Neural crest cell (in vitro differentiated cells): Measurements from ENCODE around the genes GEMIN5 and MRPL22.

GRCh38 chr5:154813996-154815196, 36.0 kb downstream of the FAXDC2 start:
- PRO-cap, result no peak

- PRO-cap, result no peak
Observed at GRCh38 chr5:154907532-154908025, 30.4 kb downstream of the GEMIN5 start.

DNA sequence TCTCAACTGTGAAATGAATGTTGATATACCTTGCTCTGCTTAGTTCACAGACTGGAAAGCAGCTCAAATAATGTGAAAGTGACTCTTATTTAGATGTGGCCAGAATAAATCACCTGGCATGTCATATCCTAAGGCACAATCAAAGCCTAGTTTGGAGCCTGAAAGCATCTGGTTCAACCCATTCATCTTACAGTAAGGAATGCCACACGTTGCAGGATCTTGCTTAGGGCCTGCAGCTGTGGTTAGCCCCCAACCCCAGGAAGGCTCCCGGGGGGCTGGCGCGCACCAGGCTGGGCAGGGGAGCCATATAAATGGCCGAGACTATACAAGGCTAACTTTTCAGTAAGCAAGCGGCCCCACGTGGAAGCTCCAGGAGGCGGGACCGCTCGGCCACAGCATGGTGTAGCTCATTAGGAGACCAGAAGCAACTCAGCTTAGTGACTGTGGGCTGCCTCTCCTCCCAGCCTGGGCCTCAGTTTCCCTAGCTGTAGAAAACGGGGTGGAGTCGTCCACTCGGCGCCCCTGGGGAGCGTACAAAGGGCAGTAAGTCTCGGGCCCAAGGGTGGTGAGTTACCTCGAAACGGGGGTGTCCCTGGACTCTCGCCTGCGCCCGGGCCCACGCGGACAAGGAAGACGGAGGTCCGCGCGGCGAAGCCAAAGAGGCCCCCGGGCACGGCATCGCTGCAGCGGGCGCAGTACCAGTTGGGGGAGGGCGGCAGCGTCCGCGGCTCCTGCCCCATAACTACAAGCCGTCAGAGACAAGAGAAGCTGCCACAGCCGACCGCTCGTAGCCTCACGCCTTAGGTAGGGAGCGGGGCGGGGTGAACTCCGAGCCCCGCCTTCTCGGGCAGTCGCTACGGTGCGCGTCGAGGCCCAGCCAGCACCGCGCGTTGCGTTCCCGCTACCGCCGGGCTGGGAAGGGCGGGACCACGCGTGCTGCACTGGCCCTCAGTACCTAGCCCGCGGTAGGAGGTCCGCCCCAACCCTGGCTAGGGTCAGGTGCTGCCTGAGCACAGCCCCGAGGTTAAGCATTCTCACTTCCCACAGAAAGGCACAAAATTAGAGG, at the start of gene GEMIN5:
GEMIN5 (minus strand) TSS at position 818 of the 1,066 bp plus-strand sequence.
- PRO-cap, result bidirectional peak, plus-strand start at position 410 of the sequence, minus-strand start at position 312 of the sequence; bidirectional peak, plus-strand start at position 904 of the sequence, minus-strand start at position 806 of the sequence

GRCh38 chr5:154940812-154941446, at the start of gene MRPL22:
Gene MRPL22, plus strand, starts transcription at chr5:154941073.
- PRO-cap, result bidirectional peak, plus-strand start at chr5:154941166, minus-strand start at chr5:154941009

GRCh38 chr5:155154997-155155395, 141.4 kb downstream of the KIF4B start:
- PRO-cap, result no peak

DNA sequence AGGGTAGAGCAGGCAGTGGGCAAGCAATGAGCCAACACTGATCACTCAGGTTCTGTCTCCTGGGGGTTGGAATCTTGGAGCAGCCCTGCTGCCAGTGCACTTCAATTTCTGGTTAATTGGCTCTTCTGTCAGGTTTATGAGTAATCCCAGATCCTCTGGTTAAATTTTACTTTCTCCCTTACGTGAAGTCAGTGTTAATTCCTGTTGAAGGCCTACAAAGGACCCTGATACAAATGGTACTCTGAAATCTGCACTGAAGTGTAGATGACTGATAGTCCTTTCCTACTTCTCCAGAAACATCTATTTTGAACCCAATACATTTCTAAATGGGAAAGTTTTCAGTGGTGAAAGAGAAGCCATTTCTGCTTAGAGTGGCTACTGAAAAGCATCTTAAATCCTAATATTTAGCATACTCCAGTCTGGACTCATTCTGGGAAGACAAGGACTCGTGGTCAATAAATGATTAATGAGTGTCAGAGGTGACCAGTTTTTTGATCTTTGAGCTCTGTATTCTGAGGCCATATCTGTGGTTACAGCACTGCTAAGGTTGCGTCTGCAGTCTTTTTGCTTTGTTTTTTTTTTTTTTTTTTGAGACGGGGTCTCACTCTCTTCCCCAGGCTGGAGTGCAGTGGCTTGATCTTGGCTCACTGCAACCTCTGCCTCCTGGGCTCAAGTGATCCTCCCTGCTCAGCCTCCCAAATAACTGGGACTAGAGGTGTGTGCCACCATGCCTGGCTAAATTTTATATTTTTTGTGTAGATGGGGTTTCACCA, 442.5 kb downstream of the KIF4B start:
- PRO-cap, result no peak

DNA sequence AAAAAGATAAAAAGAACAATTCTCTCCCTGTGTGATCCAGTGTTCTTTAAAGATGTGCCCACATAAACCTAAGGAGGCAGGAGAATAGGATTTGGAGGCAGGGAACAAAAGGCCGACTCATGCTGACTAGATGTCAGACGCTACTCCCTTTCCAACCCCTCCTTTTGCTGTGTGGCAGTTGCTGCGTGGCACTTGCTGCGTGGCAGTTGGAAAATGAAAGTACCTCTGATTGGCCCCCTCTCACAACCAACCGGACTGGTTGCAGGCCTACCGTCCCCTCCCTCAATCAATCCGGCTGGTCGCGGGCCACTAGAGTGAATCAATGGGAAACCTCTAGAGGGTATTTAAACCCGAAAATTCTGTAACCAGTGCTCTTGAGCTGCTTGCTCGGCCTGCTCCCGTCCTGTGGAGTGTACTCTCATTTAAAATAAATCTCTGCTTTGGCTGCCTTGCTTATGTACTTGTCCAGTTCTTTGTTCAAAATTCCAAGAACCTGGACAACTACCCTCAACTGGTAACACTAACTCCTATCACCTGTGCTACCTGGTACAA, 551.1 kb downstream of the KIF4B start:
- PRO-cap, result no peak

DNA sequence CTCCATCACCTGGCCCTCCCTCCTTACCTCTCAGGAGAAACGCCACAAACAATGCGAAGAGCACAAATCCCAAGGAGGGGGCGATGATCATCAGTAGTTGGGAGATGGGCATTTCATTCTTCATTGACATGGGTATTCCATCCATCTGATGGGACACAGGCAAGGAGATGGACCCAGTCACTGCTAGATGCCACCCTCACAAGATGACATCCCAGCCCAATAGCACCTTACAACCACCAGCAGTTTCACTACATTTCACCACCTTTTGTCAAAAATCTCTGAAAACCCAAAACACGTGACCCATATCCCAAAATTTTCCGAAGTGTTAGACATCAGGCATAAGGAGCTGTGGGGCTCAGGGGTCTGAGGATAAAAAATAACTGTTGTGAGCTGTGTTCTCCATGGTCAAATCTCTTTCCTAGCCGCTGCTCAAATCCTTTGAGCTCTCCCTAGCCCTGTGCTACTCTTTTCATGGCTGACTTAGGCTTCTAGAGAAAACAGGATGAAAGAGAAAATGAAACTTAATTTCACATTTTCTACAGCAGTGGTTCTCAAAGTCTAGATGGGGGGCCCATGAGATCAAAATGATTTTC, 40.9 kb downstream of the TIMD4 start:
- PRO-cap, result no peak

- PRO-cap, result unidirectional peak, plus-strand start at chr5:157143264; unidirectional peak, plus-strand start at chr5:157143449; bidirectional peak, plus-strand start at chr5:157143670, minus-strand start at chr5:157143612; bidirectional peak, plus-strand start at chr5:157143903, minus-strand start at chr5:157143923
Observed at GRCh38 chr5:157143178-157144165, 807 bp upstream of the MED7 start.

- PRO-cap, result no peak
Observed at GRCh38 chr5:157159167-157159571, 6.9 kb downstream of the GARIN3 start.

DNA sequence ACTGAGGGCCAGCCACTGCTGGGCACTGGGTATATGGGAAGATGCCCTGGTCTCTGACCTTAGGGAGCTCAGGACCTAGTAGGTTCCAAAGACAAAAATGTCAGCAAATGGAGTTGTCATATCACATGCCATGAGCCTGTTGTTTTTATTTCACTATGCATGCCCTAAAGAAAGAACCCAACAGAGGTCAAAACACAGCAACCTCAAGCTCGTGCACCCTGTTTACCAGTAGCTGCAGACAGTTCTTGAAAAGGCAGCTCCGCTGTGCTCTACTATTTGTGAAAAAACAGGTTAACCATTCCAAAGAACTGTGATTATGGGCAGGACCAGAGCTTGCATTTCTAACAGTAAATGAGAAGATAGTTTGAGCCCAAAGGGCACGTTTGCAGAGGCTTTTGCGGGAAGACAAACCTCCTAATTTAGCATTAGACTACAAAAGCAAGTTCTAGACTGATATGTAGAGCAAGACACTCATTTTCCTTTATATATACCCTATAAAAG, 22.8 kb downstream of the ITK start:
- PRO-cap, result no peak

DNA sequence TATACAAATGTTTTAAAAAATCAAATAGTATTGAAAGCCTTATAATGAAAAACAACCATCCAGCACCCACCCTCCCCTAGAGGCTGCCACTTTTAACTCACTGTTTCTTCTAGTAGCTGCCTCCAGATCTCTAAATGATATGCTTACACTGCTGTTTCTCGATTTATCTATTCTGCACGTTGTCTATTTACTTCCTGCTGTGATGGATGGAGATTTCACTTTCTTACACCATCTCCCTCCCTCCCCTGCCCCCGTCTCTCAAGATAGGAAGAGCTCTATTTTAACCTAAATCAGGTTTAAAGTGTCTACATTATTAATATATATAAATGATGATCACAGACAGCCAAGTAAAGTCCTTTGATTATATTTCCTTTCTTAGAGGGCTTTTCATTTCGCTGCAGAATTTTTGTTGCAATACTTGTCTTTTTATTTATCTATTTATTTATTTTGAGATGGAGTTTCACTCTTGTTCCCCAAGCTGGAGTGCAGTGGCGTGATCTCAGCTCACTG, 6.6 kb downstream of the CYFIP2 start:
- PRO-cap, result no peak

- PRO-cap, result no peak
Observed at GRCh38 chr5:157501183-157501819, 41.3 kb downstream of the NIPAL4 start.

DNA sequence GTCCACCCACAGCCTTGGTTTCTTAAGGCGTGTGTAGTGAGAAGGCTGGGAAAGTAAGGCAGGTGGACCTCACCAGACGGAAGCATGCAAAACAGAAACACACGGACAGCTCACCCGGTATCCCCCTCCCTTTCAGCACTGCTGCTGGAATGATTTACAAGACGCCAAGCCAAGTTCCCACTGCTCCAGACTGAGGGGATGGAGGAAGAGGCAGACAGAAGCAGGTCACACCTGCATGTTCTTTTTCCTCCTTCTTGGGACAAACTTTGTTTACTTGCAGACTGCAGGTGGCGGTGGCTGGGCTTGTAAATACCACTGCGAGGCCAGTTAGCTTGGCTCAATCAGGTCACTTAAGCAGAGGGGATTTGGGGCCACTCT, 47.4 kb downstream of the ADAM19 start:
- PRO-cap, result no peak

GRCh38 chr5:157686237-157686664, 14.9 kb downstream of the C5orf52 start:
- PRO-cap, result no peak

GRCh38 chr5:158194390-158195240, 335.7 kb upstream of the CLINT1 start:
- PRO-cap, result bidirectional peak, plus-strand start at chr5:158194670, minus-strand start at chr5:158194561; unidirectional peak, minus-strand start at chr5:158194815

DNA sequence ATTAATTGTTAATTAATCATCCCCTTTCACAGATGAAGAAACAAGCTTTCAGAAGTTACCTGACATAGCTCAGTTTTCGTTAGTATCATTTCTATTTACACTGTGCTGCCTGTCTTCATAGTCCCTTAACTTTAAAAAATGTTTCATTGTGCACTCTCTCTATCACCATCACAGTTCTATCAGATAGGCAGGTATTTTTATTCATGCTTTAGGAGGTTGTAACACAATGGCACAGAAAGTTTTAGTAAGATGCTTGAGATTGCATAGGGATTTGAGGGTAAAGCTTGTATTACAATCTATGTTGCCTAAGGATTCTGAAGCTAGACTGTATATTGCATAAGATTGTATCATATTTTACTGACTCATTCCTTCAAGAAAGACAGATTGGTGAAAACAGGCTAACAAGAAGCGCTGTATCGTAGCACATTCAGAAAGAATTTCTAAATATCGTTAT, 577.8 kb downstream of the EBF1 start:
- PRO-cap, result no peak

DNA sequence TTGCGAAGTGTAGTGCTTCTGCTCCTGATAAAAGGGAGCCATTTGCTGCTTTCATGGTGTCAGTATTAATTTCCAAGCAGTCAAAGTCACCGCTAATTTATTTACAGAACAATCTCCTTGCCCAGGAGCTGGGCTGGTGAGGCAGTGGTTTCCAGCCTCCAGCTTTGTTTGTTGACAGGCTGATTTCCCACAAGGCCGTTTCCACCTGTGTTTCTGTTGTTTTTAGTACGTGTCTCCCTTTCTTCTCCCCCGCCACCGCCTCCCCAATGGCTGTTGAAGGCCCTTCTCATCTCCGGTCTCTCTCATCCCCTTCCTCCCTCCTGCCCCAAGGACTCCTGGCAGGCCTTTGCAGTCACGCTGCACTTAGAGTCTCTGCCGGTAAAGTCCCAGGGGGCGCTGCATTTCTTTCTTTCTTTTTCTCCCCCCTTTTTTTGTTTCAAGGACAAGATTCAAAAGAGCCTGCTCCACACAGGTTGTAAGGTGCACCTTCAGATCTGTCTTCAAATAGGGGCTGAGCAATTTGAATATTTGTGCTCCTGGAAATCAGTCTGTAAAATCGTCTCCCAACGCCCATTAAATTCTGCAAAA, 422.6 kb downstream of the EBF1 start:
- PRO-cap, result no peak

DNA sequence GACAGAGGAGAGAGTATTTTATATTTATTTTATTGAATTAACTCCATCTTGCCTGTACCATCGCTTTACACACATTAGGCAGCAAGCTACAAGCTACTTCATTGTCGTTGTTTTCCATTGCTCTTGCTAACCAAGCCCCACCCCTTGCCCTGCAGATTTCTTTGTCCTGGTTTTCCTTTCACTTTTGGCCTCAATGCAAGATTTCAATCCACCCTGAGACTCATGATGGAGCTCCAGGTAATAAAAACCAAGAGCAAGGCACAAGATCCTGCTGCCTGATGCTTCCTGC, 65.2 kb downstream of the EBF1 start:
- PRO-cap, result bidirectional peak, plus-strand start at position 193 of the sequence, minus-strand start at position 119 of the sequence

DNA sequence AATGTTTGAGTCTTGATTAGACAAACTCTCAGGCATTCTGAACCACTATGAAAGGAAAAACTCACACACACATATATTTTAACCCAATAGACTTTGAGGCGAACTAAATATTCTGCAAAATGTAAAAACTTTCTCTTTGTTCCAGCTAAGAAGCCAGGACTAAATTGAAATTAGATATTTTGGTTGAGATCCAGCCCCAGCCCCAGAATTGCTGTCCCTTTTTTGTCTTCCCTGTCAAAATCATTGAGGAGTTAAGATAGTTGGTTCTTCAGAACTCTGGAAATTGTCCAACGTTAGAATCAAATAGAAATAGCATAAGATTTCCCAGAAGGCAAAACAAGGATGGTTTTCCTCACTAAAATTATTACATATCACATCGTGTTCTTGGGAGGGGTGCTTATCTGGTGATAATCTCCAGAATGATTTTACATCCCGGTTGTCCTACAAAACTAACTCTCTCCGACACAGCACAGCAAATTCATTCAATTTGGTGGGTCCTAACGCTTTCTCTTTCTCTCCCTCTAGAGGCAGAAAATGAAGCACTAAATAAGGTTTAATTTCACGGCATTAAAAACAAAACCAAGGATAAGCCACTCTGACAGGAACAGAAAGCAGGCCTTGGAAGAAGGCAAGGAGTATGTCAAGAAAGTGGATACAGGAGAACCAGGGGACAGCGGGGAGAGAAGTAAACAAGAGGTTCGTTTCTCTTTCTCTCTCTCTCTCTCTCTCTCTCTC, 50.1 kb downstream of the EBF1 start:
- PRO-cap, result no peak